Right common carotid artery plus branches (tissue), 1 donor: ENCODE results near the genes KLF13, CHRNA7 and NOP10.

- PRO-cap = bidirectional peak, plus-strand start at chr15:31326875, minus-strand start at chr15:31326477
Measured at GRCh38 chr15:31326605-31327545, at the start of gene KLF13. Gene KLF13, plus strand, starts transcription at chr15:31326835.

- PRO-cap = no peak
Measured at GRCh38 chr15:31334750-31335371, 8.2 kb downstream of the KLF13 start.

- PRO-cap = no peak
Measured at GRCh38 chr15:31346511-31347703, 20.3 kb downstream of the KLF13 start.

DNA sequence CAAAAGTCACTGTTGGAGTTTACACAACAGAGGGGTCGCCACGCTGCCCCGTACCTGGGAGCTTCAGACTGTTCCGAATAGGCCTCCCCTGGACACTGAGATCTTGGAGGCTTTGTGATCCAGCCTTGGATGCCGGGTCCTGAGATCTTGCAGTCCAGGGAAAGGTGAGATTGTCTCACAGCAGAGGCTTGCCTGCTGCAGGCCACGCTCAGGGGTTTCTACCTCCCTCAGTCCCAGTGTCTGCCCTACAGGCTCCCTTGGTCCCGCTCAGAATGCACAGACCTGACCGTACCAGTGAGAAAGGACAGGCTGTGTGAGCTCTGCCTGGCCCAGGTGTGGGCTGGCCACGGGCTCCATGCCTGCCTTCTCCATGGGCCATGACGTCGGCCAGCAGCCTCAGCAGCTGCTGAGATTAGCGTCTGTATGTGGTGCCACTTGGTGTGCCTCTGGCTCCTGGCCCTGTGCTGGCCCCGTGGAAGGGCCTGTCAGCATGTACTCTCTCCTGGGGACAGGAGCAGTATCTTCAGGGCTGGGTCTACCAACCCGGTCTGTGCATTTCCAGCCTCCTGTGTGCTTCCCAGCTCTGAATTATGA, 25.6 kb downstream of the KLF13 start:
- PRO-cap = no peak

DNA sequence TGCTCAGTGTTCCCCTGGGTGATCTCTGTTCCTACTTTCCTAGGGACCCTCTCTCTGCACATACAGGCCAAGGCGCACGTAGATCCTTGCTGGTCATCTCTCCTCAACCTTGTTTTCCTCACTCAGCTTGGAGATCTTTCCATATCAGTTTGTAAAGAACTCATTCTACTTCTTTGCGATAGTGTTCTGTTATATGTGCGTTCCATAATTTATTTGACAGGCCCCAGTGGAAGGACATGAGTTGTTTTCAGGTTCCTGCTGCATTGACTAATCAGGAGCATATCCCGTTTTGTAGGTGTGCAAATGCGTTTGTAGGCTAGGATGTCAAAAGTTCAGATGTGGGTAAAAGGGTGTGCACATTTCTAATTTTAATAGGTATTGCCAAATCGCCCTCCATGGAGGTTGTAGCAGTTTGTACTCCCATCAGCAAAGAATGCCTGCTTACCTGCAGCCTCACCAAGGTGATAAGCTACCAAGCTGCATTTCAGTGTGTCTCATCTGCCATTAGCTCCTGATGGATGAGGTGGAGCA, 36.1 kb downstream of the KLF13 start:
- PRO-cap = no peak

GRCh38 chr15:31376402-31377540, 50.1 kb downstream of the KLF13 start:
- PRO-cap = no peak

DNA sequence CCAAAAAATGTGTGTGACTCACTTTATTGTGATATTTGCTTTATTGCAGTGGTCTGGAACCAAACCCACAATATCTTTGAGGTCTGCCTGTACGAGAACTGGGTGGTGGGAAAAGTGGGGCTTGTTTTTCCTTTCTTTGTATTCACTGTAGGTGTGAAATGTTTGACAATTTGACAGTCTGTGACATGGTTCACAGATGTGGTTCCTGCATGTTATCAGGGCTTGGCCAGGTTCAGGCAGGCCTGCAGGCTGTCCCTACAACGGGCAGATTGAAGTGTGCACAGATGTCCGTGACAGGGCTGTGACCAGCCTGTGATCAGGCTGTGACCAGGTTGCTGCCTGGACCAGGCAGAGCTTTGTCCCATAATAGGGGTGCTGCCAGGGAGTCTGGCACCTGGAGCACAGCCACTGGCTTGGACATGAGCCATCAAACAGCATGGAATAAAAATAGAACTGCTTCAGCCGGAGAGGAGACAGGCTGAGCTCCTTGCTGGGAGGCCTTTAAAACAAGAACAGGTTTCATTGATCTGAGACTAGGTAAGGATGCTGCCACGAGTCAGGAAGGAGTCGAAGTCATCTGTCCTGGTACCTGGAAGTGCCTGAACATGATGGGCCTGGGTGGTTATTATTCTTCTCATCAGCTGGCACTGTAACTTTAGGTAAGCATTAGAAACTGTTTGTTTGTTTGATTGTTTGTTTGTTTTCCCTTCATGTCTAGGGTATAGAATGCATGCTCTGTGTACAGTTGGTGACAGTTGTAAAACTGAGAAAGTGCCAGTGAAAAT, 61.1 kb downstream of the KLF13 start:
- PRO-cap = no peak

DNA sequence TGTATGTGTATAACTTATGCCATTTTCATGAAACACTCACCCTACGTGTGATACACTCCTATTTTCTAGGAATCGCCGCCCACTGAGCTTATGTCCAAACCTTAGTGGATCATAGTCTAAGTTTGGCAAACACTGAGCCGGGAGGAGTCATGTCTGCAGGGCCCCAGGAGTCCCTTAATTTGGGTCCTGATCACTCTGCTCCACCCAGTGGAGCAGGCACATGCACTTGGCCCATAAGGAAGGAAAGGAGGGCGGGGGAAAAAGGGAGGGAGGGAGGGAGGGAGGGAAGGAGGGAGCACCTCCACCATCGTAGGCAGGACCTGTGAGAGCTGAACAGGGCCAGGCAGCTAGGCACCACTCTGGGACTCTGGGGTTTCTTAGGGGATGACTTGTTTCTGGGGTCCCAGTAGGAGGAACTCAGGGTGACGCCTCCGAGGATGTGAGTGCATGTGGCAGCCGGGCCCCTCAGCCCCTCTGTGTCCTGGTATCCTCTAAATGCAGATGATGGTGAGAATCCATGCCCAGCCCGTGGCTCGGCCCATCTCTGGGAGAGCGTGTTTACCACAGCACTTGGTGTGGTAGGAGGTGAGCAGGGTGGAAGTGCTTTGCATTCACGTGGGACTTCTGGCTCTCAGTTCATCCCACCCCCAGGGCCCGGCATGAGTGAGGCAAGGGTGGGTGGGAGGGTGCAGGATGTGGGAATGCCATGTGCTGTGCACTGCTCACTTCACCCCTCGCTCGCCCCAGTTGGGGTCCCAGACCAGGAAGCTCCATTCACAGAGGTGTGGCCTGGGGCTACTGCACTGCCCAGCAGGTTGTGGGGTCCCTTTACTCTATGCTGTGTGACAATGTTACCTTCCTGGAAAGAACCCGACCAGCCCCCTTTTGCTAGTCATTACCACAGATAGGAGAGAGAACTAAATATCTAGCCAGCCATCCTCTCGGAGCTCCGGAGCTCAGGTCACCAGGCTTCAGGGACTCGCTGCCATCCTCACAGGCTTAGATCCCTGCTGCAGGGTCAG, 109.6 kb downstream of the KLF13 start:
- PRO-cap = no peak

- PRO-cap = no peak
Measured at GRCh38 chr15:31471712-31472354, 145.2 kb downstream of the KLF13 start.

GRCh38 chr15:32030199-32030803, at the start of gene CHRNA7:
Gene CHRNA7, plus strand, starts transcription at chr15:32030515.
- PRO-cap = bidirectional peak, plus-strand start at chr15:32030515, minus-strand start at chr15:32030380

DNA sequence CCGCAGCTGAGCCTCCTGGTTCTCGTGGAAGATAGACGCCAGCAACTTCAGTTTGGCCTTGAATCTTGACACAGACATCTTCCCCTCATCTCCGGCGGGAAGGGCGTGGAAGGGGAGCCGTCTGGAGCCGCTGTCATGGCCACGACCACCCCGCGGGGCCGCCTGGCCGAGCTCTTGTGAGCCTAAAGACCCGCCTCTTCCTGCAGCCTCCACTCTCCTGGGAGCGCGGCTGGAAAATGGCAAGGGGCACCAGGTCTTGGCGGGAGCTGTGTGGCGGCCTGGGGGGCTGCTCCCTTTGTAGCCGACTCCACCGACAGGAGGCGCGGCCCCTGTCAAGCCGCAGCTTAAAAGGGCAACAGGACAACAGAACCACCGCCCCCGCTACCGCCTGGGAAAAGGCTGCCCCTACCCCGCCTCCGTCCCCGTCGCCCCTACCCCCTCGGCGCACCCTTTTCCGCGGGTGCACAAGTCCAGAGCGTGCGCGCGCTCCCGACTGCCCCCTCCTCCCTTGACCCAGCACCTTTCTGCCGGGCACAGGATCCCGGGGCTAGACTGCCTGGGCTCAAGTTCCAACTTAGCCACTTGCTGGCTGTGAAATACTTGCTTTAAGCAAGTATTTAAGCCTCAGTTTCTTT, 60.4 kb downstream of the GOLGA8K start:
- PRO-cap = no peak

- PRO-cap = no peak
Measured at GRCh38 chr15:32833963-32834896, 116.4 kb downstream of the GREM1 start.

DNA sequence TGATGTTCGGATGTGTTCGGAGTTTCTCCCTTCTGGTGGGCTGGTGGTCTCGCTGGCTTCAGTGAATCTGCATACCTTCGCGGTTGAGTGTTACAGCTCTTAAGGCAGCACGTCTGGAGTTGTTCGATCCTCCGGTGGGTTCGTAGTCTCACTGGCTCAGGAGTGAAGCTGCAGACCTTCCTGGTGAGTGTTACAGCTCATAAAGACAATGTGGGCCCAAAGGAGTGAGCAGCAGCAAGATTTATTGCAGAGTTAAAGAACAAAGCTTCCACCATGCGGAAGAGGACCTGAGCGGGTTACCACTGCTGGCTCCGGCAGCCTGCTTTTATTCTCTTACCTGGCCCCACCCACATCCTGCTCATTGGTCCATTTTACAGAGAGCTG, 175.8 kb downstream of the FMN1 start:
- PRO-cap = no peak

DNA sequence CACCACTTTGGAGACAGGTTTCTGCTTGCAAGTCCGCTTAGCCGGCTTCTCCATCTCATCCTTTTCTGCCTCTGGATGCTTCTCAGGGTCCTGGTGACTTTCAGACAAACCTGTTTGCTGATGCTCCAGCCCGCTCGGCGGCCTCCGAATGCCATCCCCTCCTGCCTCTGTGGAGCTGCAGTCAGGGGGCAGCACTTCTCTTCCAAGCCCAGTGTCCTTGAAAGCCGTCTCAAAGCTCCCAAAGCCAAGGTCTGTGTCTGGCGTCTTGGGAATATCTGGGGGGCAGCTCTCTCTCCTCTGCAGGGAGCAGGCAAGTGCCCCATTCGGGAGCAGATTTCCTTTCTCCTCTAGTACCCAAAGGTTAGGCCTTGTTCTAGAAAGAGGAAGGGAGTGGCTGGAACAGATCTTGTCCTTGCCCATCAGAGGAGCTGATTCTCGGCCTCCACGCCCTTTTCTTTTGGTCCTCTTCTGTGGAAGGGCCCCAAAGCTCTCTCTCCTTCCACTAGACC, 40.5 kb downstream of the FMN1 start:
- PRO-cap = no peak

DNA sequence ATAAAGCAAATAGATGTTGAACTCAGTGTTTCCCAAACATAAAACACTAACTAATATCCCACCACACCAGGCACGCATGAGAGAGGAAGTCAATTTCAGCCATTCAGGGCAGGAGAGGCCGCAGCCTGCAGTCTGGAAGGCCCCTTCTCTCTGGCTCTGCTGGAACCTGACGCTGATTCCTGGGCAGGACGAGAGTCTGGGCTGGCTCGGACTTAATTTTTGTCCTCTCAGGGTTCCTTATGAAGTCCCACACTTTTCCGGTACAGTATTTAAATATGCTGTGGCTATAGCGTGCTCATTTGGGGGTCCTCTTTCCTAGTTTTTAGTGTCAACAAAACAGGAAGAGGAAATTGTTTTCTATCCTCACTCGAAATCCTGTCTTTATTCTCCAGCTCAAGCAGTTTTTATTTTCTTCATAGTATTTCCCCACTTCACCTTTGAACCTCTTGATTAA, 240.8 kb upstream of the CHRM5 start:
- PRO-cap = unidirectional peak, minus-strand start at position 213 of the sequence

DNA sequence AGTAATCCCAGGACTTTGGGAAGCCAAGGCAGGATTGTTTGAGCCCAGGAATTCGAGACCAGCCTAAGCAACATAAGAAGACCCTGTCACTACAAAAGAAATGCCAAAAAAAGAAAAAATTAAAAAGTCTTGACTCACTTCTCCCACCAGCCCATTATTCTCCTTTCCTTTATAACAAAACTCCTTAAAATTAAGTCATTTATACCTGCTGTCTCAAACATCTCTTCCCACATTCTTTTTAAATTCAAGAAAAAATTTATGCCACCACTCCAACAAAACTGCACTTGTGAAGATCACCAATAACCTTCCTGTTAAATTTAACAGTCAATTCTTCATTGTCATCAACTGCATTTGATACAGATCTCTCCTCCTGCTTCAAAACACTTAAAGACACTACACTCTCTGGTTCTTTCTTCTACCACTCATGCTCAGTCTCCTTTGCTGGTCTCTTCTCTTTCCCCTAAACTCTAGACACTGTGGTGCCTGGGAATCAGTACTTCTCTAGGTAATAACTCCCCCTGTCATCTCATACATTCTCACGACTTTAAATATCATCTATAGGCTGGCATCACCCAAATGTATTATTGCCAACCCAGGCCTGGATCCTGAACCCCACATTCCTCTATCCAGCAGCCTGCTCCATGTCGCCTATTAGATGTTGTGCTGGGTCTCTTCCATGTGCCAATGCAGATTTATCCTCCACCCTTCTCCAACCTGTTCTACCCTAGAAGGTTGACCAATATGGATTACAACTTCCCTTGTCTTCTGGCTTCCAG, 30.3 kb downstream of the CHRM5 start:
- PRO-cap = no peak

GRCh38 chr15:34342218-34343343, at the start of gene NOP10:
Gene NOP10, minus strand, starts transcription at chr15:34343136.
- PRO-cap = unidirectional peak, minus-strand start at chr15:34342909; unidirectional peak, minus-strand start at chr15:34343124

DNA sequence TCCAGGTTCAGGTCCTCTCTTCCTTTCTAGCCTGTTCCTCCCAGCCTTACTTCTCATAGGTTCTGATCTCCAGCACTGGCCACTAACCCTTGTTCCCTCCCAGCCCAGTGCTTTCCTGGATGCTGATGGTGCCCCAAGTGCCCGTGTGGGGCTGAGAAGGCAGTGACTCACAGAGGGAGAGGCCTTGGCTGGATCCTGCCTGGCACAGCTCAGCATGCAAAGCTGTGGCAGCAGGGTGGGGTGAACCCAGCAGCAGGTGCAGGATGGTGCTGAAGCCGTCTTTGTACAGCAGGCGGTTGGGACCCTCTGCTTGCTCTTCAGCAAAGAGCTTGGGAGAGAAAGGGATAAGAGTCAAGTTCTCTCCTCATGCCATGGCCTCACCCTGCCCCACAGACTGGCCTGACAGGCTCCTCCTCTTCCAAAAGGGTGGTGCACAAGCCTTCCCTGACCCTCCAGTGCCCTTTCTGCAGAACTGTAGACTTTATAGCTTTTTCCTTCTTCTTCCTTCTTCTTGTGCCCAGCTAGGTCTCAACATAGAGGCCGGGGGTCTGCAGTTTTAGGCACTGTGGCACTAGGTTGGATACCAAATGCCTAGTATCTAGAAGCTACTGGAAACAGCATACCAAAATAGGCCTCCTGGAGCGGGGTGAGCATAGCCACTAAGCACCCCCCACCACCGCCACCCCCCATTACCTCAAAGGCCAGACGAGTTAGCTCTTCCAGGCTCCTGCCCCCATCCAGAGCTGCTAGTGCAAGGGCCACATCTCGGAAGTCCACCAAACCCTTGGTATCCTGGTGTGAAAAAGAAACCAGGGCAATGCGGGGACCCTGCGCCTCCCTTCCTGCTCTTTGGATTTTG, 7.3 kb downstream of the LPCAT4 start:
- PRO-cap = no peak

- PRO-cap = no peak
Measured at GRCh38 chr15:34362049-34363193, 4.6 kb downstream of the LPCAT4 start.

DNA sequence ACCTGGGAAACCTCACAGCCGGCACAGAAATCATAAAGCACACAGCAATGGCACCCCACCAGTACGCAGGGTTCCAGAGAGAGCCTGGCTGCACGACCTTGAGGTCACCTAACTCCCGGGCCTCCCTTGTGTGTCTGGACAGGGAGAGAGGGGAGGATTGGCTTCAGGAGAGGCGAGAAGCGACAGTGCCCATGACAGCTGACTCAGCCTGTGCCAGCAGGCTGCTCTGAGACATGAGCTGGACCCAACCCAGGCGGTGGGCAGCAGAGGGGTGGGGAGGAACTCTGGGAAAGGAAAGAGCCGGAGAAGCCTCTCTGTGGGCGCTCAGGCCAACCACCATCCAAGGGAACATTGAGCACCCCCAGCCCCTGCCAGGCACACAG, 3.0 kb downstream of the GOLGA8B start:
- PRO-cap = no peak